ENCODE results near the genes ERP29, DDX54, TPCN1 and PLBD2.

DNA sequence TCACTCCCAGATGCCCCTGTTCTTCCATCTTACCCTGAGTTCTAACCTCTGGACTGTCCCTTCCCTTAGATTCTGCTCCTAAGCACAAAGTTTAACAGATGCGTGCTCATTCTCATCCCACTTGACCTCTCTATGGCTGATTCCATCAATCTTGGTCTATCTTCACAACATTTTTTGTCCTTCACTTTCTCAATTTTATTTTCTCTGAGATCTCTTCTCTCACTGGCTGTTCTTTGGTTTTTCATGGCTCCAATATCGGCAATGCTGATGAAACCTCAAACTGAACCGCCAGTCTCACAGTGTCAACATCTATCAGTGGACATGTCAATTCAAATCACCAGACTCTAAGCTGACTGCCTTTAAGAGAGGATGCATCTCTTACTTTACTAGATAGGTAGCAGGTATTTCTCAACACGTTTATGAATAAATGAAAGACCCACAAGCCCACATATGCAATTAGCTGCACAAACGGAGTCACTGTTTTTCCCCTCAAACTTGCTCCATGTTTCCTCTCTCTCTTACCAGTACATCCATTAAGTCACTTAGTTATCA is 80.5 kb downstream of the ATXN2 start:
- RRBS = no CpG with 5 or more reads among the region's 5 CpGs

- RRBS = no CpG with 5 or more reads among the region's 4 CpGs
Measured at GRCh38 chr12:111570608-111571288, 28.4 kb downstream of the ATXN2 start.

DNA sequence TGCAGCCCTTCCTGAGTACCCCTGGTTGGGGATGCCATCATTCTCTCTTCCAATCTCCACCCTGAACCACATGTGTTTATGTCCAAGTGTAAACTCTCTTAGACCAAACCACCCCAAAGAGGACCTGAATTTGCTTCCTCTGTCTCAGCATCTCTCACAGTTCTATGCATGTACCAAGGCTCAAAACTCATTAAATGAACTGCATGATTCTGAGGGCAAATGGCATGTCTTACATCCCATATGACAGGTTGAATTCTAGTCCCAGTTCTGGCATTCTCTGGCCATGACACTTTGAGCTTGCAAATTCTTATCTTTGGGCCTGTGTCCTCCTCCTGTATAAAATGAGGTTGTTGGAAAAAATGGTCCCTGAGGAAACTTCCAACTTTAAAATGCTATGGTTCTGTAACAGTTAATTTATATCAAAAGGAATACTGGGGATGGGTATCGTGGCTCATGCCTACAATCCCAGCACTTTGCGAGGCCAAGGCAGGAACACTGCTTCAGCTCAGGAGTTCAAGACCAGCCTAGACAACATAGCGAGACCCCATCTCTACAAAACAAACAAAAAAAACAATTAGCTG is 22.1 kb downstream of the BRAP start:
- RRBS = no CpG with 5 or more reads among the region's 3 CpGs

DNA sequence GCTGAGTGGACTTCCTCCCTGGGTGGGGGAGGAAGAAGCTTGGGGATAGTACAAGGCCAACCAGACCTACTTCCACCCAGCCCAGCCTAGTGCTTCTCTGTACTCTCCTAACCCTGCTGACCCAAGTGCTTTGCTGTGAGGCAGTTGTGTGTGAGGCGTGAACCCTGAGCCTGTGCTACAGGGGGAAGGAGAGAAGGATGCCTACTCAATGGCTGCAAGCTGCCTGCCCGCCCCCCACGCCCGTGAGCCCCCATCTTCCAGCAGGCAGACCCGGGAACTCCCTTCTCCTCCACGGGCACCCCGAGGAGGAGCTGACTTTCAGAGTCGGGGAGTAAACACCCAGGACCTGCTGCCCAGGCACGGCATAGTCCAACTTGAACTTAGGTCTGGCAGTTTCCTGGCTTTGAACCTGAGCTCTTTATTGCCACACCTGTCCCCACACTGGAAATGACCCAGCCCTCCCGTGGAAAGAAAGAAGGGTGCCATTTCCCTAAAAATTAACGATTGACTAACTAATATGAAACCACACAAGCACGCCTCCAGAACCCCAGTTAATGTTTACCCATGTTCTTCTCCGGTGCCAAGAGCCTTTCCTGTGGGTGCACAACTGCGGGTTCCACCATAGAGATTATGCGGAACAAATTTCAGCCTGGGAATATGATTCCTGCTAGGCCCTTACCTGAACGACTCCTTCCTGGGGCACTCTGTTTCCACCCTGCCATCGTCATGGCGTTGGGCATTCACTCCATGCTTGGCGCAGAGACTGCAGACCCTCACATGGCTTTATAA is 10.8 kb downstream of the ALDH2 start:
- RRBS = no CpG with 5 or more reads among the region's 19 CpGs

DNA sequence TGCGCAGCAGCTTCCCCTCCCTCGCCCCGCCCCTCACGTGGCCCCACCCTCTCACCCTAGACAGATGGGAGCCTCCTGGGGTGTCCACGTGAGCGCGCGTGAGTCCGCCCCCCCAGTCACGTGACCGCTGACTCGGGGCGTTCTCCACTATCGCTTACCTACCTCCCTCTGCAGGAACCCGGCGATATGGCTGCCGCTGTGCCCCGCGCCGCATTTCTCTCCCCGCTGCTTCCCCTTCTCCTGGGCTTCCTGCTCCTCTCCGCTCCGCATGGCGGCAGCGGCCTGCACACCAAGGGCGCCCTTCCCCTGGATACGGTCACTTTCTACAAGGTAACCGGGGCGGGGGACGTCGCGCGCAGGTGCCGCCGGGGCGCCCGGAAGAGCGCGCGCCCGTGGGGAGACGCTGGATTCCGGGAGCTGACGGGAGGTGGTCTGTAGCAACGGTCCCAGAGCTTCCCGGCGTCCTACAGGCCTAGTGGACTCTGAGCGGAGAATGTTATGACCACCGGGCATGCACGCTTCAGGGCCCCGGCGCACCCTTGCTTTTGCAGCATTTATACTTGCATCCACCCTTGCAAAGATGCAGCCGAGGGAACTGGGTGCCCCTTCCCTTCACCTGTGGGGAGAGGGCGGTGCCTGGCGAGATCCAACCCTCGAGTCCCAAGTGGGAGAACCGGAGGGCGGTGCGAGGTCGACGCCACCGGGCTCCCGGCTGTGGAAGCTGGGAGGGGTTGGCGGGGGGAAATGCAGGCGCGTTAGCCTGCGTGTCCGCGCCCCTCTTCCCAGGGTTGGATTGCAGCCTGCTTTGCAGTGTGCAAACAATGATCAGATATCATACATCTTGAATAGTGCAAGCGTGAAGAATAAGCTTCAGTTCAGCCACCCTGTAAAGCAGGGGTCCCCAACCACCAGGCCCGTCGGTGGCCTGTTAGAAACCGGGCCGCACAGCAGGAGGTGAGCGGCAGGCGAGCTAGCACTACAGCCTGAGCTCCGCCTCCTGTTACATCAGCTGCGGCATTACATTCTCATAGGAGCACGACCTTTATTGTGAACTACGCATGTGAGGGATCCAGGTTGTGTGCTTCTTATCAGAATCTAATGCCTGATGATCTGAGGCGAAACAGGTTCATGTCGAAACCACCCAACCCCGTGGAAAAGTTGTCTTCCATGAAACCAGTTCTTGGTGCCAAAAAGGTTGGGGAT is at the start of gene ERP29:
Gene ERP29, plus strand, starts transcription at position 147 of the 1,203 bp plus-strand sequence.
- RRBS = 5% methylated on average over 11 of the region's 83 CpGs

DNA sequence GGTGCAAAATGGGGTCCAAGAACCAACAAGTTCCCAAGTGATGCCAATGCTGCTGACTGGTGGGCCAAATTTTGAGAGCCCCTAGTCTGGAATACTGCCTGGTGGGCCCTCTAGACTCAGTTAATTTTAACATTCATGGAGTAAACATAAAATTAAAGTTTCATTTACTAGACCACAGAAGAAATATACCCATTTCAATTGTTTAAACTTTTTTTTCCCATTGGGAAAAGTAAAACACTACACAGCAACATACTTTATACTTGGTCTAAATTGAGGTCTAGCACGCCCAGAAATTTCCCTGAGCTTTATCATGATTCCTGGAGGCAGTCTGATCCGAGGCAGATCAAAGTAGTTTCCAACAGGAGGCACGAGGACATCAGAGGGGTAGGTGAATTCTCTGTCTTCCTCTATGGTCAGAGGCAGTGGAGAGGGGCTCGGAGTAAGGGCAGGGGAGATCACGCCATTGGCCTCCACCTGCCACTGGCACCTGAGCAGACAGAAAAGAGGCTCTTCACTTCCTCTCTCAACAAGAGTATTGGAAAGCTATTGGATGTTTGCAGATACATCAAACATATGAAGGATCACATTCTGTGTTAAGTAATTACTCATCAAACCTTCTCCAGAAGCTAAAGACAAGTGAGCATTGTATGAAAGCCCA is 124.7 kb downstream of the TRAFD1 start:
- RRBS = no CpG with 5 or more reads among the region's 5 CpGs

- RRBS = no CpG with 5 or more reads among the region's 15 CpGs
Measured at GRCh38 chr12:113071598-113072071, 15.1 kb downstream of the DTX1 start.

DNA sequence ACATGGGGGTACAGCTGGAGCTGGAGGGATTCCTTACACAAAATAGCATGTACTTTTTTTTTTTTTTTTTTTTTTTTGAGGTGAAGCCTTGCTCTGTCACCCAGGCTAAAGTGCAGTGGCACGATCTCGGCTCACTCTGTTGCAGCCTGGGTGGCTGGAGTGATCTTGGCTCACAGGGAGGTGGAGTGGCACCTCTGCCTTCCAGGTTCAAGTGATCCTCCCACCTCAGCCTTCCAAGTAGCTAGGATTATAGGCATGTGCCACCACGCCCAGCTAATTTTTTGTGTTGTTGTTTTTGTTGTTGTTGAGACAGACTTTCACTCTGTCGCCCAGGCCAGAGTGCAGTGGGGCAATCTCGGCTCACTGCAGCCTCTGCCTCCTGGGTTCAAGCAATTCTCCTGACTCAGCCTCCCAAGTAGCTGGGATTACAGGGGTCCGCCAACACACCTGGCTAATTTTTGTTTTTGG is 5.2 kb upstream of the RASAL1 start:
- RRBS = no CpG with 5 or more reads among the region's 6 CpGs

GRCh38 chr12:113185196-113185881 is at the start of gene DDX54:
TSS of gene DDX54 (minus strand) at chr12:113185478.
- RRBS = 3% methylated on average over 43 of the region's 74 CpGs

- RRBS = 48% methylated on average over 5 of the region's 16 CpGs
Measured at GRCh38 chr12:113186515-113186983, 1.0 kb downstream of the RITA1 start.

- RRBS = no CpG with 5 or more reads among the region's 55 CpGs
Measured at GRCh38 chr12:113221209-113221764, at the start of gene TPCN1. TSS of gene TPCN1 (plus strand) at chr12:113221464.

- RRBS = no CpG with 5 or more reads among the region's 22 CpGs
Measured at GRCh38 chr12:113221765-113222470, 654 bp downstream of the TPCN1 start.

- RRBS = 4% methylated on average over 29 of the region's 86 CpGs
Measured at GRCh38 chr12:113357992-113359335, at the start of gene PLBD2. TSS of gene PLBD2 (plus strand) at chr12:113358587.

- RRBS = no CpG with 5 or more reads among the region's 3 CpGs
Measured at GRCh38 chr12:113405570-113406032, 1.9 kb upstream of the SDS start.

DNA sequence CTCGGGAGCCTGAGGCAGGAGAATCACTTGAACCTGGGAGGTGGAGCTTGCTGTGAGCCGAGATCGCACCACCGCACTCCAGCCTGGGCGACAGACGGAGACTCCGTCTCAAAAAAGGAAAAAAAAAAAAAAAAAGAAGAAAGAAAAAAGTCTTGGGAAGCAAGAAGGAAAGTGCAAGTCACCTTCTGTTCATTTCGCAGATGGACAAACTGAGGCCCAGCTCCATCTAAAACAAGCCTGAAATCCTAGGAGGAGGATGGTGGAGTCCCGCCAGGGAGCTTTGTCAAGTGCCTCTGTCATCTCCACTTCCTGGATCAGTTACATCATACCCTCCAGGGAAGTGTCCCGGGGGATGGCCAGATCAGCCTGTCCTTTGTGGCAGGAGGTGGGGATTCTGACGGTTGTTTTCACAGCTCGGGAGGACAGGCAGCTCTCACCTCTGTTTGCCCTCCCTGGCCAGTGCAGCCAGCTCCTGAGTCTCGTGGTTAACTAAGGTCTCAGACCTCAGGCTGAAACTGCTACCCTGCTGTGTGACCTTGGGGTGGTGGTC is 8.7 kb upstream of the SDSL start:
- RRBS = no CpG with 5 or more reads among the region's 13 CpGs

- RRBS = 12% methylated on average over 8 of the region's 28 CpGs
Measured at GRCh38 chr12:113472242-113472674, 587 bp upstream of the LHX5 start.

DNA sequence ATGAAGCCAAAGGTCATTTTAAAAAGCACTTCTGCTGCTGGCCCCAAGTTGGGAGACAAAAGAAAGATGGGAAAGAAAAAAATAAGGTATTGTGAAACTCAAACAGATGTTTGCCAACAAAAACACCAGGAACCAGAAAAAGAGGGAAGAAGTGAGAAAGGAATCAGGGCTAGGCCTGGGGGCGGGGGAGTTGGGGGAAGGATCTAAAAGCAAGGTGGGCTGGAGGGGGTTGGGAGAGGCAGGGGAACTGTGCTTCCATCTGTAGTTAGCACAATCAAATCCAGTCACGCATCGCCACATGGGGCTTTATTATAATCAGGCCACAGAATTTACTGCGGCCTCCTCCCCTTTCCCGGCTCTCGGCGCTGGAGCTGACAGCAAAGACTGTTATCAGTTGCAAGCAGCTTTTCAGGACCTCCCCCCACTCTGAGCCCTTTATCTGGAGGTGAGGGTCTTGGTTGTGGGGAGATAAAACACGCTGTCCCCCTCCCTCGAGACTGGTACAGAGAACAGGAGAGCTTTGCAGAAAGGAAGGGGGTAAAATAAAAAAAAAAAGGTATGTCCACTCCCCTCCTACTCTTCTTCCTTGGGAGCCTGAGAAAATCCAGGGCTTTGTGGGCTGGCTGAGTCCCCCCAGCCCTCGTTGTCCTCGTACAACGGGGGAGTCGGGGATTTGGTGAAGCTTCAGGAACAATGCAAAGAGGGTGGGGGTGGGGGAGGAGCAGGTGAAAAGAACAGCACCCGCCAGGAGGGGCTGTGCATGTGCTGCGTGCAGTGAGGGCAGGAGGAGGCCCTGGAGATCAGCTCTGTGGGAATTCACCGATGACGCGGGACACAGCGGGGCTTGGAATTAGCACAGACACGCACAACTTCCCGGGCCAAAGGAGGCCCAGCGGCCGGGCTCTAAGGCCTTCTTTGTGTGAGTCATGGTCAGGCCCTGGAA is 33.2 kb downstream of the RBM19 start:
- RRBS = no CpG with 5 or more reads among the region's 23 CpGs

DNA sequence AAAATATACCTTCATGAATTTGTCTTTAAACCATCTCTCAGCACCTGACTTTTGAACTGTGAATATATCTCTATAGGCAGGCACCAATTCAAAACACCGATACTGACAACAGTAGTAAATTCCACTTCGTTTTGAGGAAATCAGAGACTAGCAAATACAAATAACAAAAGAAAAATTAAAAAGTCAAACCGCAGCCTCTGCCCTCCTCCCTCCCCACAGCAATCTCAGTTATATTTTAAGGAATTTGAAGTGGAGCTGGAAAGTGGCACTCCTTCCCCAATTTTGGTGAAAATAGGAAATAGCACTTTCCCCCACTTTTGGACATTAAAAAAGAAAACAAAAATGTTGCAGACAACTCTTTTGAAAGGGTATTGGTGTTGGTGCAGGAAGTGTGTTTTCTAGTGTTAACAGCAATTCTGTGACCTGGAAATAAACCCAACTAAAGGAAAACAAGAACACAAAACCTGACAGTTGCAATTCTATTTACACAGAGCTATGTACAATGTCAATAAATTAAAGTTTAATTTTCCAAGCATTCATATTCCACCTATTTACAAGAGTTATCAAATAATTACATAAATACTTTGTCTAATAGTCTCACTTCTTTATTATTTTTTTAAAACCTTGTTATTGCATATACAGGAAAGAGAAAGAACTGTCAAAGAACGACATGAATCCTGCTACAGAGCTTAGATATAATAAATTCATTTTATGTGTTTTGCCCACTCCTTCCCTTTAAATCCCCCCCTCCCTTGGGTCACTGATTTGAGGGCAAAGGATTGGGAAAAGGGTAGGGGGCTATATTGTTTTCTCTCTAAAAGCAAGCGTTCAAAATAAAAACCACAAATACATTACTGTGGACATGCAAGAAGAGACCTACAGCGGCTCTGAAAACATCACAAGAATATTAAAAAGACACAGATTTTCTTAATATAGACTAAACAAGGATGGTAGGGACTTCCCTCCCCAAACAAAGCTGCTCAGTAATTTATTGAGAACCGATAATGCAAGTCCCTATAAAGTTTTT is 13.3 kb downstream of the TBX3 start:
- RRBS = no CpG with 5 or more reads among the region's 7 CpGs

- RRBS = no CpG with 5 or more reads among the region's 14 CpGs
Measured at GRCh38 chr12:114686464-114686885, 2.5 kb upstream of the TBX3 start.

Measured in islet of Langerhans (tissue), 1 donor.